SK-N-DZ (cell line): ENCODE measurements around a stretch of chr3.

GRCh38 chr3:187948110-187949014, 203.1 kb upstream of the BCL6 start:
RAMPAGE:
- cytosol, long total RNA: no peak
- nucleus, long total RNA: no peak

DNA sequence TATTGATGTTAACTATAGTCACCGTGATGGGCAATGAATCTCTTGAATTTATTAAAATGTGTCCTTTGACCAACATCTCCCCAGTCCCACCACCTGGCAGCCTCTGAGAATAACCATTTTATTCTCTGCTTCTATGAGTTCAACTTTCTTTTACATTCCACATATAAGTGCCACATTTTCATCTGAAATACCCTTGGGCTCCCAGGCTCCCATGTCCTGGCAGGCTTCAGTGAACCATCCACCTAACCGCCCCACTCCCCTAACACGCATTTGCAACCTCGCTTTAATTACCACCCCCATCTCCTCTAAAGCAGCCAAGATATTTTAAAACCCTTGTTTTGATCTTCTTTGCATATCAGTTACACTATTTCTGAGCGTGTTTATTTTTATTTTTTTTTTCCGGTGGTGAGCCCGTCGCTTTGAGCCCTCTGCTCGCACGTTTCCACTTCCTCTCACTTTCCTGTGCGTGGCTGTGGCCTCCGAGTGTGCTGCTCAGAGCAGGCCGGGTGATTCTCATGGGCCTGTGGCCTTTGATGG, 195.5 kb upstream of the LPP start:
RAMPAGE:
- cytosol, long total RNA: no peak
- nucleus, long total RNA: no peak

GRCh38 chr3:188000251-188001104, 153.5 kb upstream of the LPP start:
RAMPAGE:
- cytosol, long total RNA: no peak
- nucleus, long total RNA: no peak

GRCh38 chr3:188036644-188037156, 117.3 kb upstream of the LPP start:
RAMPAGE:
- cytosol, long total RNA: no peak
- nucleus, long total RNA: no peak

GRCh38 chr3:188061228-188061590, 92.7 kb upstream of the LPP start:
RAMPAGE:
- cytosol, long total RNA: no peak
- nucleus, long total RNA: no peak

GRCh38 chr3:188177109-188177549, 23.2 kb downstream of the LPP start:
RAMPAGE:
- cytosol, long total RNA: no peak
- nucleus, long total RNA: no peak

DNA sequence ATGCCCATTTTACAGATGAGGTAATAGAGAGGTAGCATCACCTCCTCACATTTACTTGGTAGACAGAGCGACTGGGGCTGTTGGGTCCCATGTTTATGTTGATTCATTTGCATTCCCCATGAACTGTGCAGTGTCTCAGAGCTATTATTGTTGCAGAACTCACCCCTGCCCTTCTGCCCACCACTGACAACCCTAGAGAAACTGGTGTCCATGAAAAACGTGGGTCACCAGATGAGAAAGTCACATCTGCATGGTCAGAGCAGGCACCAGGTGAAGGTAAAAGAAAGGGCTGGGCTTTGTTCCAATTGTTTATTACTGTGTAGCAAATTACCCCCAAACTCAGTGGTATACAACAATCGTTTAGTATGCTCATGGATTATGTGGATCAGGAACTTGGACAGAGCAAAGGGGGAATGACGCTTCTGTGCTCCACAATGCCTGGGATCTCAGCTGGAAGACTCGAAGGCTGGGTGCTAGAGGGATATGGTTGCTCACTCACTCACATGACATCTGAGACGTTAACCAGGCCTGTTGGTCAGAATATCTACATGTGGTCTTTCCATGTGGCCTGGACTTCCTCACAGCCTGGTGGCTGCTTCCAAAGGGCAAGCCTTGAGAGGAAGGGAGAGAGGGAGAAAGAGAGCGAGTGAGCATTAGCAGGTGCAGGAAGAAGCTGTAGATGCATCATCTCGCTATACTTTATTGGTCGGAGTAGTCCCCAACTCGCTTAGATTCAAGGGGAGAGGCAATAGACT, 44.8 kb downstream of the LPP start:
RAMPAGE:
- cytosol, long total RNA: no peak
- nucleus, long total RNA: no peak

GRCh38 chr3:188265969-188266643, 112.1 kb downstream of the LPP start:
RAMPAGE:
- cytosol, long total RNA: no peak
- nucleus, long total RNA: no peak

DNA sequence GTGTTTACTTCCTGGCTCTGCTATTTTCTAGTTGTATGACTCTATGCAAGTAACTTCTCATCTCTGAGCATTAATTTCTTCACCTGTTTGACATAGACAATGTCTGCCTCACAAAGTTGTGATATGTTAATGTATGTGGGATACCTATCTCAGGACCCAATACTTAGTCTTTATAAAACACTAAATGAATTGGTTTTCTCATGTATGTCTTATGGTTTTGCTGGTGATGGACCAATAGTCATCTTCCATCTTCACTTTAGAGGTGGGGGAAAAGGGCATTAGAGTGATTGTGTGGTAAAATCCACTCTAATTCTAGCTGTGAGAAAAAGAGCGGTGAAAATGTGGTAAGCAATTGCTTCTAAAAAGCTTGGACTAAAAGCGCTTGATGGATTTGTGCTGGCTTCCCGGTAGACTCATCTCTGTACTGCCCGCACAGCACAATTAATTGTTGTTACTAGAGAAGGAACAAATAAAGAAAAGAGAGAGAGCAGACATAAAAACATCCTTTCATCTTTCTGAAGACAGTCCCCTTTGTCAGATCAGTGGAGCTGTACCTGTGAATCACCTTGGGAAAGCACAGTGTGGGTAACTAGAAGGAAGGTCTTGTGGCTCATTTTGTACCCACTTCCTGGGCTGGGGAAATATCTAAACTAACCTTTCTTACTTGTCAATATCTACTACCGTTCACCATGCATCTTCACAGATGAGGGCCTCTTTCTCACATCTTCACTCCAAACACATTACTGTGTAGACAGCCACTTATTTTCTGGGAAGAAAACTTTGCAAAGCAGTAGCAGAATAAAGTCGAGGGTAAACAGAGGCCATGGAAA, 169.0 kb downstream of the LPP start:
RAMPAGE:
- cytosol, long total RNA: no peak
- nucleus, long total RNA: no peak

DNA sequence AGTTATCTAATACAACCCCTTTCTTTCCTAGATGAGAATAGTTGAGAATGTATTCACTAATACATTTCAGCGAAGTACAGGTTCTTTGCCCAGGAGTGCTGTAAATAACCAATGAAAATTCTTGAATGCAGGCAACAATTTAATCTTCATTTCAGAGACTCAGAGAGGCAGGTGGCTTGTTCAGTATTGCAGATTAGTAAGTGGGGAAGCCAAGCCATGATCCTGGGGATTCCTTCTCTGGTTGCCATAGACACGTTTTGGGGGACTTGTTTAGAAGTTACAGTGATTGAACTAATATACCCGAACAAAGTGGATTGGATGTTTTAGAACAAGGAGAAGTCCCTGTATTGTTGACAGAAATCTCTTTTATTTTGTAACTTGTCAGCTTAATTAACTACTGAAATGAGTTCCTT, 260.7 kb downstream of the LPP start:
RAMPAGE:
- cytosol, long total RNA: no peak
- nucleus, long total RNA: no peak

GRCh38 chr3:188421342-188422321, 267.7 kb downstream of the LPP start:
RAMPAGE:
- cytosol, long total RNA: no peak
- nucleus, long total RNA: no peak

DNA sequence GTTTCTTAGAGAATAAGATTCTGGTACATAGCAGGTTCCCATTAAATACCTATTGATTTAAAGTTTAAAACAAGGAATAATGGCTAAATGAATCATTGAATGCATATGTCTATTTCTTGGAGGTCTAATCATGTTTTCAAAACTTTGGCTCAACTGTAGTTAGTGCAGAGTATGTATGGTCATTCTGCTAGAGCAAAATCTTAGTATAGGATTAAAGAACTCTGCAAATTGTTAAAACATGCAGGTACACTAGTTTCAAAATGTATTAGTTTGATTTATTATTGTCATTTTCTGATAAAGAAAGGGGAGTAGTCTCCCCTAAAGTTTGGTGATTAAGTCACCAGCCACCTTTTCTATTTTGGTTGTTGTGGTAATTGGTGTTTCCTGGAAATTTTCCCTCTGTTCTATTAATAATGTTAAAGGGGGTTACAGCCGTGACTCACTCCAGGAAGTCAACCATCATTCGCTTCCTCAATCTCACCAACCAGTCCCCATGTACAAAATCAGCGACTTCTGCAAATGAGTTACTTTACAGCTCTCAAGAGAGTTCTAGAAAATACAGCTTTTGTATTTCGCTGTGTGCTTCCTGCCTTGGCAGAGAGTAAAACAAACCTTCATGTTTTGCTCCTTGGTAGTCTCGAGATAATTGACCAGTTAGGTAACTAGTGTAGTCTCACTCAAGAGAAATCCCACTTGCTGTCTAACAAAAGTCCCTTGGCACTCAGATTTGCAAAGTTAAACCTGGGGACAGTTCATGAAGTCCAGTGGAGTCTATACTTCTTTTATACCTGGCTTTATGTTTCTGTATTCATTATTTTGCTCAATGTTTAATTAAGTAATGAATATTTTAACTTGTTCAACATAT, 285.1 kb downstream of the LPP start:
RAMPAGE:
- cytosol, long total RNA: no peak
- nucleus, long total RNA: no peak

RAMPAGE:
- cytosol, long total RNA: no peak
- nucleus, long total RNA: no peak
These were observed 452.7 kb downstream of the LPP start for GRCh38 chr3:188606655-188607126.

DNA sequence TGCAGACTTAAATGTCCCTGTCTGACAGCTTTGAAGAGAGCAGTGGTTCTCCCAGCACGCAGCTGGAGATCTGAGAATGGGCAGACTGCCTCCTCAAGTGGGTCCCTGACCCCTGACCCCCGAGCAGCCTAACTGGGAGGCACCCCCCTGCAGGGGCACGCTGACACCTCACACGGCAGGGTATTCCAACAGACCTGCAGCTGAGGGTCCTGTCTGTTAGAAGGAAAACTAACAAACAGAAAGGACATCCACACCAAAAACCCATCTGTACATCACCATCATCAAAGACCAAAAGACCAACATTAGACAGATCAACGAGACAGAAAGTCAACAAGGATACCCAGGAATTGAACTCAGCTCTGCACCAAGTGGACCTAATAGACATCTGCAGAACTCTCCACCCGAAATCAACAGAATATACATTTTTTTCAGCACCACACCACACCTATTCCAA, 482.7 kb downstream of the LPP start:
RAMPAGE:
- cytosol, long total RNA: no peak
- nucleus, long total RNA: no peak

DNA sequence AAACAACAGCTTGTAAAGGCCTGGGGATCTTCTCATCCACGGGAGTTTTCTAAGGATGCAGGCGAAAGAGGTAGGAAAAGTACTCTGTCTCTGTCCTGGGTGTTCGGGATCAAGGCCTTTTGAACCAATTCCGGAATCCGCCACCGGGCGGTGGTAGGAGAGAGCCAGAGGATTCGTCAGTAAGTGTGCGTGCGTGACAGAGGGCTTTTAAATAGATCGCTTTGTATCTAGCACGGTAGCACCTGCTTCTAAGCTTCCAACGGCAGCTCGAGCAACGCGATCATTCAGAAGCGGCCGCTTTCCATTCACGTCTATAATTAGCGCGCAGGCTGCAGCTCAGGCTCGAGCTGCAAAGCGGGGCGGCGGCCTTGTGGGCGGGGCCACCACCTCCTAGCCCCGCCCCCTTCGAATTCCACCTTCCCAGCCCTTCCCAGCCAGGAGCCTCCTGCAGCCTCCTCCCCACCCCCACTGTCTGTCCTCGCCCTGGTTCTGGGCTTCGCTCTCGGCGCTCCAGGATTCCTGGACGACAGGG, 224.3 kb upstream of the TPRG1 start:
RAMPAGE:
- cytosol, long total RNA: start-site peak on the minus strand centred at position 317 of the sequence, 16 bp wide, 5 and 5 reads in 2 replicates
- nucleus, long total RNA: no peak

GRCh38 chr3:188978681-188979120, 193.1 kb upstream of the TPRG1 start:
RAMPAGE:
- cytosol, long total RNA: no peak
- nucleus, long total RNA: no peak

DNA sequence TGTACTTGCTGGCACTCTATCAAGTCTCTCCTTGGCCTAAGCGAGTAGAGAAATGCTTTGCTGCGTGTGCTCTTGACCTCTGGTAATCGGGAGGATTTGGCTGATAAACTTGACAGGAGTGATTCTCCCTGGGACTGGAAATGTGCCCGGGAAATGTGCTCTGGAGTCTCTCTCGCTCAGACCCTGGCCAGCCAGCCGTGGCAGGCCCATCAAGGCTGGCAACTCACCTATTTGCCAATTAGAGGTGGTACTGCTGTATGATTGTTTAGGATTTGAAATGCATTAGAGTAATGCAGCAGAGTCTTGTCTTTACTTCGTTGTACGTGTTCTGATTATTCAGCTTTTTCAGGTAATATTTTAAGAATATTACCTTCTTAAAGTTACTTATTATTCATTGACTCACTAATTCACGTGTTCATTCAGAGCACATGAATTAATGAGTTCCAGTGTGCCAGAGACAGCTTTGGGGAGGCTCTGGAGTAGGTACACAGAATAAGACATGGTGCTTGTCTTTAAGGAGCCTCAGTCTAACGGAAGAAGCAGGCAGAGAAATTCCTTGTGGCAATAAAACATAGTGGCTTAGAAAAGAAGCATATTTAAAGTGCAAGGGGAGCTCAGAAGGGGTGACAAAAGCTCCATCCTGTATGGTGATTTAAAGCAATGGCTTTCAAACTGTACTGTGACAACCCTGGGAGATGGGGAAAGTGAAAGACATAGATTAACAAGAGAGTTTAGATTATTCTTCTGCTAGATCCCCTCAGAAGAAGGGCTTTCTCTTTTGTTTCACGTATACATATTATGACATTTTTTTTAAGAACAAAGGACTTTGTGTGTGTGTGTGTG, 47.8 kb upstream of the TPRG1 start:
RAMPAGE:
- cytosol, long total RNA: no peak
- nucleus, long total RNA: no peak

GRCh38 chr3:189186071-189186653, 14.4 kb downstream of the TPRG1 start:
RAMPAGE:
- cytosol, long total RNA: no peak
- nucleus, long total RNA: no peak

RAMPAGE:
- cytosol, long total RNA: no peak
- nucleus, long total RNA: no peak
These were observed 96.1 kb downstream of the TPRG1 start for GRCh38 chr3:189267715-189268473.

DNA sequence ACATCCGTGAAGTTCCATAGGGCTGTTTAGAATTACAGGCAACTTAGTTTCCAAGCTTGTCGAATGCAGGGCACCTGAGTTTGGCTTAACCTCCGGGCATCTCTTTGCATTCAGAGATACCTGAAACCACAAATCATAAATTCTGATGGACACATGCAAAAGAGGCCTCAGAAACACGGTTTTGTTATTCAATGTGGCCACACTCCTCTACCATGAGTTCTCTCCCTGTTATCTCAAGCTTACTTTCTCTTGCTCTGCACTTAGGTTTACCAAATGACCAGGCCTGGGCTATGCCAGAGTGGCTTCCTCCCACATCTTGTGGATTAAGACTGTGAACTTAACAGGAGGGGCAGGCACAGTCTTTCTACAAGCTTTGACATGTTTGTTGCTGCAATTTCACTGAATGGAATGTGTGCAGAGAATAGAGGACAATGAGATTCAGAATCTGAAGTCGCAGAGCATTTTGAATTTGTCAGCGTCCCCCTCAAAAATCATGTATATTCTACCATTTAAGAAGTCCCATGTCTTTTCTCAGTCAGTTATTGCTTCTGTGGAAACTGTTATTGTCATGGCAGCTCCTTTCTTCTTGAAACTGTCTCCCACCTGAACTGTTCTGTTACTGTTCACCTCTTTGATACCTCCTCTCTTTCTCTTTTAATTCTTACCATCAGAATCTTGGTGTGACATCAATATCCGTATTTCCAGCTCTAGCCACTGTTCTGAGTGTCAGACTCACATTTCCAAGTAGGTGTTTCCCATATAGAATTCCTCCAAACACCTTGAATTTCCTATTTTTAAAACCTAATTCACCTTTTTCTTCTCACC, 137.9 kb downstream of the TPRG1 start:
RAMPAGE:
- cytosol, long total RNA: no peak
- nucleus, long total RNA: no peak